Endometrial microvascular endothelial cells (primary cell): Measurements from ENCODE around the genes AZI2 and GPD1L.

DNA sequence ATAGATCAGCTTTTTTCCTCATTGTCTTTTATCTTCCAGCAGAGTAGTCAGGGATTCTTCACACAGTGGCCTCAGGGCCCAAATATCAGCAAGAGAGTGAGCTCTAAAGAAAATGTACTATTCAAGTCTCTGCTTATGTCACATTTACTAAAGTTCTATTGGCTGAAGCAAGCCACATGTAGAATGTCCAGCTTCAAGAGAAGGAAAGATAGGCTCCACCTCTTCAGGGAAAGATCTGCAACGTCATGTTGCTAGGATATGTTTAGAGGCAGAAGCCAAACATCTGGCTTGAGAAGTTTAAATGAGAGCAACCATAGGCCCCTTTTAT, 11.0 kb upstream of the THRB start:
- RAMPAGE, long total RNA: no peak

DNA sequence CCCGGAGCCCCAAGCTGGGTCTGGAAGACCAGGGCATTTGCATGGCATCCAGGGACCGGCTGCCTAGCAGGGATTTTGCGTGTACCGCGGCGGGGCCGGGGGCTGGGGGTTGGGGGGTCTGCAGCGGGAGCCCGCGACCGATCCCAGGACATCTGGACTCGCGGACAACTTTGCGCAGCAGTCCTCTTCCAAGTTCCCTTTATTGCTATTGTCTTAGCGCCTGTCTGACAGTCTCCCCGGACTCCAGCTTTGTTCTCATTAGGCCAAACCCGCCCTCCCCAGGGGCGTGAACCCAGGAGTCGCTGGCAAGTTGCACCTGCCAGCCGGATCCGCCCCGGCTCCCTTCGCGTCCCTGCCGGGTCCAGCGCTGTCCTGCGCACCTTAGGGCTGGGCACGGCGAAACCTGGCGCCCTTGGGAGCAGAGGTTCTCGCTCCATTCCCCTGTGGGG, 334.8 kb upstream of the THRB start:
- RAMPAGE, long total RNA: no peak

DNA sequence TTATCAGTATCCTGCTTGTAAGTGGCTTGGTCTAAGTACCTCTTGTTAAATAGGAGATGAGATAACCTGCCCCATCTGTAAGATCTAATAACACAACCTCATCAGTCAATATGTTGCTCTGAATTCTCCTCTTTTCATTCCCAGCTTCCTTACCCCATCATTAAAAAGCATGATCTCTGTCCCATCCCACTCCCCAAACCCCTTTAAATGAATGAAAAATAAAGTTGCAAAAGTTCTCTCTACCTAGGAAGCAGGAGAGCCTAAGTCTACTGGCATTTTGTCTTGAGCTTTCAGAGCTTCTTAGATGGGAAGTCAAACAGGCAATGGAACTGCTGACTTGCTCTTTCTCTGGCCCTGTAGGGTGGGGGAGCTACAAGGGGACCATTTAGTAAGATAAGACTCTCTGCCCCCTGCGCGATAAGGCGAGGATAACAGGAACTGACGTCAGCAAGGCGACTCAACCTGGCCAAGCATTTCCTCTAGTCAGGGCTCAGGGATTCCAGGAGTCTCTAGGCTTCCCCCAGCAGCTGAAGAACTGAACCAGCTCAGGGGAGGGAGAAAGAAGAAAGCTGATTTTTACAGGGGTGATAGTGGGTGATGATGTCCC, 5.7 kb downstream of the RARB start:
- RAMPAGE, long total RNA: no peak

DNA sequence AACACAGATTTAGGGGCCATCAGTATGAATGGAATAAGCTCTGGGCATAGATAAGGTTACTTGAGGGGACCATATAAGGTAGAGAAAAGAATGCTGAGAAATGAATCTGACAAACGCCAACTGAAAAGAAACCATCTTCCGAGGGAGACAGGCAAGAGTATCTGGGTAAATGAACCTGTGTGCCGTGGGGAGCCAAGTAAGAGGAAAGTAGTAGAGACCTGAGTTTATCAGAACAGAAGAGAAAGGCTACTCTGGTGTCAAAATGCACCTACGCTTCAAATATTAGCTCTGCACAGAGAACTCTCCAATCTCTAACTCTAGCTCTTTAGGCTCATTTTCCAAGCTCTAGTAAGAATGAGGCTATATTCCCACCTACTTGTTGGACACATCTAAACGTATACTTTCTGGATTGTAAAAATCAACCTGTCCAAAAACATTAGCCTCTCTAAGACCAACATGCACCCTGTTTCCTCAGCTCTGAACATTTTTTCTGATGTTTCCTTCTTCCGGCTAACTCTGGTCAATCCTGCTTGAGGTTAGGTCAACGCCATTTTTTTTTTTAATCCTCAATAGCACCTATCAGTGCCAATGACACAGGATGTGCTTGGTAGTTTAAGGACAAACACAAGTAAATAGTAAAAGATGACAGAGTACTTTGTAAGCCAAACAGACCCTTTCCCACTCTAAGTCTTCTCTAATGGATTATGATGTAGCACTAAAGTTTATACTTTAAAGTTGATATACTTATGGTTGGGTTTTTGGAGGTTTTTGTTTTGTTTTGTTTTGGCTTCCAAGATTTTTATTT, 53.4 kb downstream of the TOP2B start:
- RAMPAGE, long total RNA: no peak

DNA sequence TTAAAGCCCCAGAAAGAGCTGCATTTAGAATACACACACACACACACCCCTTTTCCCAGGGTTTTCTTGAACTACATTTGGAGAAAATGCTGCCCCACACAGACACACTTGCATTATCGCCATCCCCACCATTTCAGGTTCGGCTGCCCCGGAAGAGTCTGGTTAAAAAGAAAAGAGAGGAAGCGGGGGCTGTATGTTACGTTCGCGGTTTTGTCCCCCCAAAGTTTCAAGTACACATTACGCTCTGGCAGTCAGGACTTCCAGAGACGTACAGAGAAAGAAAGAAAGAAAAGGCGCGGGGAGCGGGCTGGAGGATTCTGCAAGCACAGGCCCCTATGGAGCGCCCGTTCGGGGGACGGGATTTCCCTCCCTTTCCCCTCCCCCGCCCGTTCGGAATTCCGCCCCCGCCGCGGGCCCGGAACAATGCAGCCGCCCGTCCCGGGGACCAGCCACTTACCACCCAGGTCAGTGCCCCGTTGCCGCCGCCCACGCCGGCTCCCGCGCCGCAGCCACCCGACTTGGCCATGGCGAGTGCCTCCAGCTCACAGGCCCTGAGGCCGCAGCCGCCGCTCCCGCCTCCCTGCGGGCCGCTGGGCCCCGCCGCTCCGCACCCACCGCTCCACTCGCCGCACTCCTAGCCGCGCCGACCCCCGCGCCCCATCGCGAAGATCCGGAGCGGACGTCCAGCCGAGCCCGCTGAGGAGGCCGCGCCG, 779 bp downstream of the TOP2B start:
- RAMPAGE, long total RNA: no peak

GRCh38 chr3:25834390-25834716, 44.5 kb downstream of the OXSM start:
- RAMPAGE, long total RNA: no peak

DNA sequence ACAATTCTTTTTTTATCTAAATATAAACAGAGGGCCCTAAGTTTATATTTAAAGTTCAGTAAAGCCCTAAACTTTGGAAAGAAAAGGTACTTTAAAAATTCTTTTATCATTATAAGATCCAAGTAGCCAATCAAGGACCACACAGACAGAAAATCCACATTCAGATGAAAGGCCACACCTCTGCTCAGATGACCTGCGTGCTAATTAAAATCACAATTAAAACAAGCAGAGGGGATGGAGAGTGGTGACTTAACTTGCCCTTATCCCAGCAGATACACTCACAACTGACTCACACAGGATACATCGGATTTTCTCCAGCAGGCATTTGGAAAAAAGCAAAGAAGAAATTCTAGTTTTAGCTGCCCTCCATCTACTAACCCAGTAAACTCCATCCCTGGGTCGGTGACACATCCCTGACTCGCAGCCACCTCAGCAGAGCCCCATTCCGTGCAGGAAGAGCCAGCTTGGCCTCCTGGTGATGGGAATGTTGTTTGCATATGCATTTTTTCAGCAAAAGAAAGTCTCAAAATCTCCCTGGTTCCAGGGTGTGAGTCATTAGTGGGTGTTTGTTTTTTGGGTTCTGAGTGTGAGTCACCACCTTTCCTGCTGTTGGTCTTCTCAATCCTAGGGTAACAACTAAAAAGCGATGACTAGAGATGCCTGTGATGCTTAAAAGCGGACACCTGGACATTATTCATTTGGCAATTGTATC, 49.6 kb upstream of the SLC4A7 start:
- RAMPAGE, long total RNA: no peak

DNA sequence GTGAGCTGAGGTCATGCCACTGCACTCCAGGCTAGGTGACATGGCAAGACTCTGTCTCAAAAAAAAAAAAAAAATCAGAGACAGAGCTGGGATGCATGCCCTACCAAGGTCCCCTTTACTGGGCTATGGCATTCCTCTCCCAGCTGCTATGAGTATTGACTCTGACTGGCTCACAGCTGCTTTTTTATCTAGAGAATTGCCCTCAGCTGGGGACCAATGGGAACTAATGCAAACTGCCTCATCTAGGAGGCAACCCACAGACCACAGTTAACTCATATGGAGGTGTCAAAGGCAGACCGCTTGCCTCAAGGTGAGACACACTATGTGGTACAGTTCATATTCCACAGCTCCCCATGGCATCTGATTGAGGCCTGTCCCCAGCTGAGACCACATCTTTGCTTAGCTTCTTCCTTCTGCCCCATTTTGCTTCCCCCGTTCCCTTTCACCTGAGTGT, 183.5 kb upstream of the EOMES start:
- RAMPAGE, long total RNA: no peak

GRCh38 chr3:28348336-28349310, at the start of gene AZI2:
TSS of gene AZI2 (minus strand) at chr3:28348824.
- RAMPAGE, long total RNA: start-site peak on the minus strand at chr3:28348809-28348828, 84 and 38 reads in 2 replicates

GRCh38 chr3:28349311-28349732, 698 bp upstream of the AZI2 start:
- RAMPAGE, long total RNA: no peak

DNA sequence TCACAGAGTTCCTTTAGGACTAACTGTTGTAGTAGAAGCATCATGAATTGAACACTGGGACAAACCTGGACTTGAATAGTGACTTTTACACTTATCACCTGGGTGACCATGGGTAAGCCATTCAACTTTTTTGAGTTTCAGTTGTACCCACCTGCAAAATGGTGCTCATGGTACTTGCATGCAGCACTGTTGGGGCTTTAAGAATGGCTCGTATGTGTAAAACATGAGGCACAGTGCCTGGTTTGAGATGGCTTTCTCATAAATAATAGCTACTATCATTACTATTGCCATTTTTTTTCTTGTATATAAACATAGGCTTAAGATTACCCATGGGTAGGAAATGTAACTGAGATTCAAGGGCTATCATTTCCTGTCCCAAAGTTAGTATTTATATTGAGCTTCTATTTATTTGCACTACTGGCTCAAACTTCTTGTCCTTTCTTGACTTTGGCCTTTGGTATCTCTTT, 354.5 kb upstream of the AZI2 start:
- RAMPAGE, long total RNA: no peak

DNA sequence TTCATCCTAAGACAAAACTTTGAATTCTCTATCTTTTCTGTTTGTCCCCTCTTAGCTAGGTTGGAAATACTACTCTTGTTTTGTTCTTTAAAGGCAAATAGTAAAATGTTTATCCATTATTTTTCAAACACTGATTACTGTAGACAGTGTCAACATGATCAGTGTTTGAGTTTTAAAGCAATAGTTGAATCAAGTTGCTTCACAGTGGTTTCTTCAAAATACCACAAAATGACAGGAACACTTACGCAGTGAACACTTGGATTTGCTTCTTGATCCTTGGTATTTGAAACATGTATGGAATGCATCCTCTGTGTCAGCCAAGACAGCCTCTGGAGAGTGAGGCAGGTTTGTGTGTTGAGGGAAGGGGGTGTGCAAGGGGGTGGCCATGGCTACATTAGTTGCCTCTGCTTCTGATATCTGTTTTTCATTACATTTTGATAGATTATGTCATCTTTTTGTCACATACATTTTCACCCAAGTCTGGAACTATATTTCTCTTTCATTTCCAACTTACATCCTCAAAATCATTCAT, 413.0 kb downstream of the RBMS3 start:
- RAMPAGE, long total RNA: no peak

GRCh38 chr3:30516122-30516659, 90.2 kb upstream of the TGFBR2 start:
- RAMPAGE, long total RNA: no peak

GRCh38 chr3:30604102-30604626, 2.2 kb upstream of the TGFBR2 start:
- RAMPAGE, long total RNA: no peak

DNA sequence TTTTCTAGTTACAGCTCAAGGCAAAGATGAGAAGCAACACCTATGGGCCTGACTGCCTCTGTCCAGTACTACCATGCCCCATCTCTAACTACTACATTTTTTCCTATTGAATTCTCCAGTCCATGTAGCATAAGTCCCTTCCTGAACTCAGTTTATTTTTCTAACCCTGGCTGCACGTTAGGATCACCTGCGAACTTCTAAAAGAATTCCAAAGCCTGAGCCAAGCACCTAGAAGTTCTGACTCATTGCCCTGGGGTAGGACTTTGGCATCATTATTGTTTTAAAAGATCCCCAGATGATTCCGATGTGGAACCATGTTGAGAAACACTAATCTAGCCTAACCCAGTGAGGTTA, 19.4 kb downstream of the TGFBR2 start:
- RAMPAGE, long total RNA: no peak

- RAMPAGE, long total RNA: no peak
These were observed 25.0 kb downstream of the TGFBR2 start for GRCh38 chr3:30631239-30631926.

GRCh38 chr3:31265615-31266094, 267.1 kb upstream of the STT3B start:
- RAMPAGE, long total RNA: no peak

DNA sequence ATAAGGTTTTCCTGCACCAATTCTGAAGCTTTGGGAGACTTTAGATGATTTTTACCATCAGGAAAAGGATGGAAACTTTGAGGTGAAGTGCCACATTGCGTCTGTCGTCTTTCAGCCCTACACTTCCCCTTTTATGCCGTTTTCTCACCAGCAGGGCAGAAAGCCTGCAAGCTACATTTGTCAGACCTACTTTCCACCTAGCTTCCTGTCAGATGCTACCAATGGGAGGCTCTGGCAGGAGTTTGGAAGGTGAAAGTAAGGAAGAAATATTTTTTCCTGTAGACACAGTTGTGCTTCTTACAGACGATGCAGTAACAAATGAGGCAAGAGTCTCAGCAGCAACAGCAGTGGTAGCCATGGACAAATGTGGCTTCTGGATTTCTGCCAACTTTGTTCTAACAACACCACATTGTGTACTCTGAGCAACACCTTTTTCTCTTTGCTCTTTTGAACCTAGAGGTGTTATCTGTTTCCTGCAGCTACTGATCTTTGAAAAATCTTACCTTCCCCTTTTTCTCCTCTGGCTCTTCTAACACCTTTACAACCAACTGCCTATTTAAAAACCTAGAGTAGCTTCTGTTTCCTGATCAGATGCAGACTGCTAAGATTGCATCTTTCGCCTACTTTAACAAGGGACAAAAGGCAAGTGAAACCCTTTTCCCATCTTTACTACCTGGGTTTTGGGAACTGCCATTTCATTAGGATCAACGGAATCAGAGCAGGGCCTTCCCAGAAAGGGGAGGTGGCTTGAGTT, 70.6 kb upstream of the STT3B start:
- RAMPAGE, long total RNA: no peak

DNA sequence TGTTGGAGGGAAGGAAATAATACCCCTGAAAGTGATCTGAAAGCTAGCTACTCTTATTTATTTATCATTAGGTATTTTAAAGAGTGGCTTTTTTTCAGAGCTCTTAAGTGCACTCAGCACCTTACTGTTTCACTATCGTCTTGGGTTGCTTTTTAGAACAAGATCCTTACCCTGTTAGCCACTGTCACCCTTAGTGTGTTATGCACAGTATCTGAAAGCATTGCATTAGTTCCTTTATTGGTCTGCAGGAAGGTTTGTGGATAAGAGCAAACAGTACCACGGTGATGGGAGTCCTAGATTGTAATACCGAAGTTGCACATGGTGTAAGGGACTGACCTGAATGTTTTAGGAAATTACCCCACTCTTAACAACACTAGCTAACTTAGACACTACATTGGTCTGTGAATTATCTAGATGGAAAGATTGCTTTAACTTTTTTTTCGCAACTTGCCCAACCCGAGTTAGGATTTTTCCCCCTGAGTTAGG, 1.2 kb downstream of the STT3B start:
- RAMPAGE, long total RNA: no peak

GRCh38 chr3:32106031-32106790, at the start of gene GPD1L:
TSS of gene GPD1L (plus strand) at chr3:32106620.
- RAMPAGE, long total RNA: no peak